ENCODE results near the gene MYL5.

- RRBS = no CpG with 5 or more reads among the region's 14 CpGs
Measured at GRCh38 chr4:242097-242723, 63.1 kb downstream of the ZNF732 start.

GRCh38 chr4:442067-442935 lies 56.7 kb downstream of the ZNF721 start:
- RRBS = no CpG with 5 or more reads among the region's 8 CpGs

- RRBS = no CpG with 5 or more reads among the region's 40 CpGs
Measured at GRCh38 chr4:674437-674793, at the start of gene MYL5. MYL5 (plus strand) TSS chr4:674542.

DNA sequence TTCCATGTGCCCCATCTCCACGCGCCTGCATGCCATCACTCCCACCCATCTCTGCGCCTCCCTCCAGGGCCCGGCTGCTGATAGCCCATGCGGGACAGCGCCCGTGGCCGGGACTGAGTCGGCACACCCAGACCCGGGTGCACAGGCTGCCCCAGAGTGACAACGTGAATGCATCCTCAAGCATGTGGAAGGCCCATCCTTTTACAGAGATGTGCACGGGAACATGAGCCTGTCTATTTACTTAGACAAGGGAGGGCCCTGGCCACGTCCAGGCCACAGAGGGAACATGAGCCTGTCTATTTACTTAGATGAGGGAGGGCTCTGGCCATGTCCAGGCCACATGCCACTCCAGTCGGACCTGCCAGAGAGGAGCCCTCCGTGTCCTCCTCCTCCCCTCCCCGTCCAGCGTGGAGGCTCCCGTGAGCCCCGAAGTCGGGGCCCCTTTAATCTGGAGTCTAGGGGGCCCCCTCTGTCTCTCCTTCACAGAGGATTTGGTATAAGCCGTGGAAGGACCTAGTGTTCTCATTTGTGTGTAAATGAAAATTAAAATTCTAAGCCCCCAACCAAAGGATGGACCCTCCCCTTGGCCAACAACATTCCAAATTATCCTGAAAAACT lies 4.3 kb upstream of the SLC49A3 start:
- RRBS = 90% methylated on average over 4 of the region's 21 CpGs

DNA sequence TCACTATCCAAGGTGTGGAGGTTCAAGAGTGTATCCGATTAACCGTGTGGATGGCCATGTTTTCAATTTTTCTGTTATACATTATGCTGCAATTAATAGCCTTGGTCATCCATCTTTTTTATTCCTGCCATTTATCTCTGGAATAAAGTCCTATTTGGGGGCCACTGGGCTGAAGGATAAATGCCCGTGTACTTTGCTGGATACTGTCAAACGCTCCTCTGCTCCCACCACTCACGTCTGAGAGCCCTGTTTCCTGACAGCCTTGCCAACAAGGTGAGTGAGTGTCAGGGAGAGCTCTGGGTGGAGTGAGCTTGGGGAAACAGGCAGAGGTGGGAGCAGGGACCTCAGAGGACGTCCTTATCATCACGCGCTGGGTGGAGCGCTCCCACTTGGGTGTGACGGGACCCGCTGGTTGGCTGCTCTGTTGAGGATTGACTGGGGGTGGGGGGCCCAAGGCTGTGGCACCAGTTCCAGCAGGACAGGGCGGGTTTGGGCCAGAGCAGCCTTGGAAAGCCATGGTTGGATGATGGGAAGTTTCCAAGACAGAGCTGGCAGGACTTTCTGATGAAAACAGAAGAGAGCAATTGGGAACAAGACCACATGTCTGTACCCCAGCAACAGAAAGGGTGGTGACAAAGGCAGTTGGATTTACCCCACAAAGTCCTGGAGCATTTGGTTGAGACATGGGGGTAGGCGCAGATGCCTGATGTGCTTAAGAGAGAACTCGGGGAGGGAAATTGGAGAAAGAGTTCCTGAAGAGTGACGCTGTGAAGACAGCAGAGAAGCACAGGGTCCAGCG lies 3.1 kb upstream of the PCGF3 start:
- RRBS = no CpG with 5 or more reads among the region's 16 CpGs

GRCh38 chr4:723563-724445 lies 18.2 kb downstream of the PCGF3 start:
- RRBS = 93% methylated on average over 4 of the region's 34 CpGs

DNA sequence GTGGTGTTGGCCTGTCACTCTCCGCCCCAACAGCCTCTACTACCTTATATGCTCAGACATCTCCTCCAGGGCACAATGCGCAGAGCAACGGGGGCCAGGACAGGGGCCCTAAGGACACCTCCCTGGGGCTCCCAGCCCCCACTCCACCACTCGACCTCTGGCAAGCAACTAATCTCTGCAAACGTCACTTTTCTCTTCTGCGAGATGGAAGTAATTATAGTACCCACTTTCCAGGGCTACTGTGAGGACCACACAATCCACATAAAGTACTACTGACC lies 5.9 kb downstream of the GAK start:
- RRBS = no CpG with 5 or more reads among the region's 6 CpGs

DNA sequence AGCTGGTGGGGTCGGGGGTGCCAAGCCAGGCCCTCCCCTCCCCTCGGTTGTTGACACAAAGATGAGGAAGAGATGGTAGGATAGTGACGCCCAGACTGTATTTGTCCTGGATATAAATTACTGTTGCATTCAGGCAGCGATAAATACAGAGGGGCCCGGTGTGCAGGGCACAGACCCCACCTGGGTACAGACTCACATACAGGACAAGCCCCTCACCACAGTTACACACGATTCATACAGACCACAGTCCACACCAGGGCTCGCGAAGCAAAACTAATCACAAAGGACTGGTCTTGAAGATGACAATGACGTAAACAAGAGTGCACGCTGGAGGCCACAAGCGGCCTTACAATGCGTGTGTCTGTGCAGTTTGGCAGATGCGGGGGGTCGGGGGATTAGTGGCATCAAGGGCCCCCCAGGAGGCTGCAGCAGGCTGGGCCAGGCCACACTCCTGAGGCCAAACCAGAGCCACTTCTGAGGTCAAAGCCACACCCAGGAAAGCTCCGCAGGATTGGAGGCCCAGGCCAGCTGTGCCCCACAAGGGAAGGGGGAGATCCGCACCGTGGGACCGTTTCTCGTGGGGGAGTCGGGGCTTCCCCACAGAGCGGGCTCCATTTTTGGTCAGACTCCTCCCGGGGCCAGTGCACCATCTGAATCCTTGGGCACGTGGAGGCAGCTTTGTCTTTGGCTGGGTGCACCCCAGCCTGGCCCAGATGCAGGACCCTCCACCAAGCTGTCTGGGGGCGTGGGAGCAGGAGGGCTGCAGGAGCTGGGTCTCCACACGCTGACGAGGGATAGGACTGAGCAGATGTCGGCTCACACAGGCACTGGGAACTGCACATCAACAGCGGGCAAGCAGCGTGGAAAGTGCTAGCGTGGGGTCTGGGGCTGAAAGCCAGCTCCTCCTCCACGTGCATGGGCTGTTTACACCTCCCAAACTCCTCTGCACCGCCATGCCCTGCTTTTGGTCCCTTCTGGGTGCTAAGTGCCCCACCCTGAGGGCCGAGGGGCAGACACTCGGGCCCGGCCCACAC lies 14.2 kb downstream of the DGKQ start:
- RRBS = no CpG with 5 or more reads among the region's 35 CpGs

- RRBS = no CpG with 5 or more reads among the region's 12 CpGs
Measured at GRCh38 chr4:963367-963708, 10.0 kb downstream of the DGKQ start.

DNA sequence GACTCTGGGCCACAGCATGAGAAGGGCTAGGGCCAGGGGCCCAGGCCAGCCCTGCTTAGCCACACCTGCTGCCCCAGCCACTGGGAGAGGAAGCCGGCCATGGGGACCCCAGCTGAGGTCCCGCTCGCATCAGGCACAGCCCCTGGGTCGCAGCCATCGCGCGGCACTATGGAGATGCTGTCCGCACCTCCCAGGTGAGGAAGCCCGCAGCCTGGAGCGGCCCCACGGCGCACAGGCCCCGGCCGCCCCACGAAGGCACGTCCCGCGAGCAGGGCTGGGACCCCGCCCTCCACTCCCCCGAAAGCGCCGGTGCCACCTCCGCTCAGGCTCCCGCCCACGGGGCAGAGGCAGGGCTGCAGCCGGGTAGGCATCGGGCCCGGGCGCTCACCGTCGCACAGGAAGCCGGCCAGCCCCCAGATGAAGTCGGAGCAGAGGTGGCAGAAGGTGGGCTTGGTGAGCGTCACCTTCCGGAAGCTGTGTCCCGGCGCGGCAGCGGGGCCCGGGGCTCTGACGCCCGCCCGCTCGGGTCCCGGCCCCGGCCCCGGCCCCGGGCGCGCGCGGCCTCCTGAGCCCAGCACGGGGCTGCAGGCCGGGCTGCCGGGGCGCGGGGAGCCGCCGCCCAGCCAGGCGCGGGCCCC lies 426 bp downstream of the DGKQ start:
- RRBS = 1% methylated on average over 32 of the region's 61 CpGs

DNA sequence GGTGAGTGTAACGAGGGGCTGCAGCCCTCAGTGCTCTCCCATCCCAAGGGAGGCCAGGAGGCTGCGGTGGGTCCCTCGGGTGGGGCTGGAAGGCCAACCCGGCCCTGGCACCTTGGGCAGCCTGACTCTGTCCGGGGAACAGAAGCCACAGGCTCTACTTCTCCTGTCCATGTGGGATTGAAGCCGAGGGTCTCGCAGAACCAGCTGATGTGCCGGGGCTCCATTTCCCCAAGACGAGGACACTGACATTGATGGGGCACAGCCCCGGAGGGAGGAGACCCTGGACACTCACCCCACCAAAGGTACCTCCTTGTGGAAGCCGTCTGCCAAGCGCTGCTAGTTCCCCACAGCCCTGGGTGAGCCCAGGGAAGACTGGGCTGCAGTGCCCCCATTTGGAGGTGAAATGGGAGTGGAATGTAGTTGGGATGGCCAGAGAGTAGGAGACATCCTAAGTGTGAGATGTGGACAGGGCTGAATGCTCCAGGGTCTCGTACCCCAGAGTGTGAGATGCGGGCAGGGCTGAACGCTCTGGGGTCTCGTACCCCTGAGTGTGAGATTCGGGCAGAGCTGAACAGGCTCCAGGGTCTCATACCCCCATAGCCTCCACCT lies 2.3 kb upstream of the SLC26A1 start:
- RRBS = 89% methylated on average over 6 of the region's 17 CpGs

DNA sequence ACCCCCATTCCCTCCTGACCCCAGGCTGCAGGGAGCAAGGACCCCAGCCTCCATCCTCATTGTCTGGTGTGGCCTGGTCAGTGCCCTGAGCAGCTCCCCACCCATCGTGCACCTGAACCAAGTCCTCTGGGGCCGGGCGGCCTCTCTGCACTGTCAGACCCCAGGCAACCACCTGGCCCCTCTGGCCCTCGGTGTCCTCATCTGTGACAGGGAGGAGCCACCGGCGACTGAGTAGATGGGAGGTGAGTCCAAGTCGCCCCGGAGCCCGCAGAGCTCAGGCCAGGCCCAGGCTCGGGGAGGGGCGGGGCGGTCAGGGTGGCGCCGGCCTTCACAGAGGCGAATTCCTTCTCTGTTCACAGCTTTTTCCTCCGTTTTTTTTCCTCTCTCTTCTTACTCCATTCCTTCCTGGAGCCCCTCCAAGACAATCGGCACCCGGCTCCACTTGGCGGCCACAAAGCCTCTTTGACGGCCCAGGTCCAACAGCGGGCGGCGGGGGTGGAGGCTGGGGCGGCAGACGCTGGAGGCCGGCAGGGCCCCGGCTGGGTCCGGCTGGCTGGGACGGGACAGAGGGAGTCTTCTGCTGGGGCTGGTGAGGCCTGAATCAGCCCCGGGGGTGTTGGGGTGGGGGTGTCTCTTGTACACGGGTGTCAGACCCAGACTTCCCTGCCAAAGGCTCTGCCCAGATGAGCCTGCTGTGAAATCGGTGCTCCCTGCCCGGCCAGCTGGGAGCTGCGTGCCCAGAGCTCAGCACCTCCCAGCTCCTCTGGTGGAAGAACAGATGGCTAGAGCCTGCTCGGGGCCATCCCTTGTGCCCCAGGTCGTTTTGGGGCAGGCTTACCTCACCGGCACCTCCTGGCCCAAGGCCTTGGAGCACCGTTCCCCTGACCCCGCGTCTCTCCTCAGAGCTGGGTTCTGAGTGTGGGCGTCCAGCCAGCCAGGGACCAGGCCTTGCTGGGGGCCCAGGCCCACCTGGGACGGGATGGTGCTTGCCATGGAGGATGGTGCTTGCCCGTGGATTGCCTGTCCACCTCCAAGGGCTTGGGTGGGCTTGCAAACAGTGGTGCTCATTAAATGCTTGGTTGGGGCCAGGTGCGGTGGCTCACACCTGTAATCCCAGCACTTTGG lies 22.6 kb downstream of the FGFRL1 start:
- RRBS = 14% methylated on average over 20 of the region's 44 CpGs

DNA sequence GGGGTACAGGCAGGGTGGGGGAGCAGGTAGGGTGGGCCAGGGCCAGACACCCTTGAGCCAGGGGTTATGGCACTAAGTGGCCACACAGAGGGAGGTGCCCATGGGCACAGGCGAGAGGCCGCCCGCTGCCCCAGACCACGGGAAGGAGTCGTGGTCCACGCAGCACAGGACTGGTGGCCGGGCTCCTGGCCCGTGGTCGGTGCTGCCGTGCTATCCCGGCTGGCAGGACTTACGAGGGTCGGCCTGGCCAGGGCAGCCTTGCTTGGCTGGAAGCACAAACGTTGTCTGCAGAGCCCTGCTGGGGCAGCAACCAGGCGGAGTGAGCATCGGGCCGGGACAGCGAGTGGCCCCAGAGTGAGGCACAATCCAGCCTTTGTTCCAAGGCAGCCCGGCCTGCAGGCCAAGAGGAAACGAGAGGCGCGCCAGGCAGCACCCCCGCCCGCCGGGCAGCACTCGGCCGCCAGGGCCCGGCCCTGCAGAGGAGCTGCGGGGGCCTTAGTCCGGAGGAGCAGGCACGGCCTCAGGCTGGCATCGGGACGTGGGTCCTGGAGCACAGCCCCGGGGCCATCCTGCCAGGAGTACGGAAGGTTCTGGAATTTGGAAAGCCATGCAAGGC lies 24.0 kb downstream of the FGFRL1 start:
- RRBS = 42% methylated on average over 18 of the region's 35 CpGs

DNA sequence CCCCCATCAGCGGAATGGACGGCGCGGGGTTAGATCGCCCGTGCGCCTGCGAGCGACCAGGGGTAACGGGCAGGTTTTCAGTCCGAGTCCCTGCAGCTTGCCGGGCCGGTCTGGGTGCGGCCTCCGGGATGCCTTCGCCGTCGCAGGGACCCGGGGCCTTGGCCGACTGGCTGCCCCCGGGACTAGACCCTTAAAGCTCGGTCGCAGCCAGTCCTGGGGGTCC lies 240 bp downstream of the SPON2 start:
- RRBS = 10% methylated on average over 3 of the region's 23 CpGs

- RRBS = no CpG with 5 or more reads among the region's 3 CpGs
Measured at GRCh38 chr4:1184292-1184710, 11.9 kb upstream of the SPON2 start.

DNA sequence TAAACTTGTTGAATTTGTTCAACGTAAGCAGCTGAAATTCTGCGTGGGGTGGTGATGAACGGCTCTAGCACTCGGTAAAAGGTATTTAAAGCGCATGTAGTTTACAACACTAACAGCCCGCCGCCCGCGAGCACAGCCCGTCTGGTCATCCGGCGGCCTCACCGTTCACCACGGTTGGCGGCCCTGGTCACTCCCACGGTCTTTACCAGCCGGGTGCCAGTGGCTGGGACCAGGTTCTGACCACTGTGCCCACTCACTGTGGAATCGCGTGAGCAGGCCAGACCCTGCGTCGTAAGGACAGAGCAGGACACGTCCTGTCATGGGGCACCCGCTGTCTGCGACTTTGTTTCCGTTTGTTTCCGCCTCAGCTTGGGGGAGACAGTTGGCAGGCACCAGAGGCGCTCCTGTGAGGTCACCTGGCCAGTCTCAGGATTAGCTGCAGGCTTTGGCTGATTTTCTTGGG lies 36.7 kb upstream of the SPON2 start:
- RRBS = 84% methylated on average over 7 of the region's 27 CpGs

DNA sequence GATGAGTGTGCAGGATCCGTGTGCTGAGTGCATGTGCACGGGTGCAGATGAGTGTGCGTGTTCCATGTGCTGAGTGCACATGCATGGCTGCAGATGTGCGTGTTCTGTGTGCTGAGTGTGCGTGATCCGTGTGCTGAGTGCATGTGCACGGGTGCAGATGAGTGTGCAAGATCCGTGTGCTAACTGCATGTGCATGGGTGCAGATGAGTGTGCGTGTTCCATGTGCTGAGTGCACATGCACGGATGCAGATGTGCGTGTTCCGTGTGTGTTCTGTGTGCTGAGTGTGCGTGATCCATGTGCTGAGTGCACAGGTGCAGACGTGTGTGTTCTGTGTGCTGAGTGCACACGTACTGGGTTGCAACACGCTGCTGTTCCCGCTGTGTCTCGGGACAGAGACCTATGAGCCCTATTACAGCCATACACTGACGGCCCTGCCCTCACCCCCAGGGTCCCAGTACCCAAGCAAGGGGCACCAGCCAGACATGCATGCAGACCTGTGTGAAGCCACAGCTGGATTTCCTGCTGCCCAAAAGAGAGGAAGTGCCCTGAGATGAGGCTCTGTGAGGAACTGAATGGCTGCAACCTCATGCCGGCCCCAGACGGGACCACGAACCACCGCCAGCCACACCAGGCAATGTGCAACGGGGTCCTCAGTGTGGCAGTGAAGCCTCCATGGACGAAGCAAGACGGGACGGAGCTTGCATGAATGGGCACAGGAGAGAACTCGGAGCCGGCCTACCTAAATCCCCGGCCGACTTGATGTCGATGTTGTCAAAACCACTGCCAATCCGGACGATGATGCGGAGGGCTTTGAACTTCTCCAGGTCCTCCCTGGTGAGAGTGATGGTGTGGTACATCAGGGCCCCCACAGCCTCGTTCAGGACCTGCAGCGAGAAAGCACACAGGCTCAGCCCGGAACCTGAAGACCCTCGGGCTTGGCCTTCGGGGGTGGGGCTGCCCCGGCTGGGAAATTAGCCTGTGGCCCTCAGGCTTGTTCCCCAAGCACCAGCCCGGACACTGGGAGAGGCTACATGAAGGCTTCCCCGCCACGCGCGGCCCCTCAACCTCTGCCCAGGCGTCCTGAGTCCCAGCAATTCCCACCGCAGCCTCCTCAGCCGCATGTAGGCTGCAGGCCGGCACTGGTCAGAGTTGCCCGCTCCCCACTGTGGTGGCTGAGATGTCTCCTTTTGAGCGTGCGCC lies 21.1 kb downstream of the CTBP1 start:
- RRBS = 94% methylated on average over 5 of the region's 53 CpGs

GRCh38 chr4:1324009-1324765 lies 22.8 kb upstream of the UVSSA start:
- RRBS = no CpG with 5 or more reads among the region's 8 CpGs

DNA sequence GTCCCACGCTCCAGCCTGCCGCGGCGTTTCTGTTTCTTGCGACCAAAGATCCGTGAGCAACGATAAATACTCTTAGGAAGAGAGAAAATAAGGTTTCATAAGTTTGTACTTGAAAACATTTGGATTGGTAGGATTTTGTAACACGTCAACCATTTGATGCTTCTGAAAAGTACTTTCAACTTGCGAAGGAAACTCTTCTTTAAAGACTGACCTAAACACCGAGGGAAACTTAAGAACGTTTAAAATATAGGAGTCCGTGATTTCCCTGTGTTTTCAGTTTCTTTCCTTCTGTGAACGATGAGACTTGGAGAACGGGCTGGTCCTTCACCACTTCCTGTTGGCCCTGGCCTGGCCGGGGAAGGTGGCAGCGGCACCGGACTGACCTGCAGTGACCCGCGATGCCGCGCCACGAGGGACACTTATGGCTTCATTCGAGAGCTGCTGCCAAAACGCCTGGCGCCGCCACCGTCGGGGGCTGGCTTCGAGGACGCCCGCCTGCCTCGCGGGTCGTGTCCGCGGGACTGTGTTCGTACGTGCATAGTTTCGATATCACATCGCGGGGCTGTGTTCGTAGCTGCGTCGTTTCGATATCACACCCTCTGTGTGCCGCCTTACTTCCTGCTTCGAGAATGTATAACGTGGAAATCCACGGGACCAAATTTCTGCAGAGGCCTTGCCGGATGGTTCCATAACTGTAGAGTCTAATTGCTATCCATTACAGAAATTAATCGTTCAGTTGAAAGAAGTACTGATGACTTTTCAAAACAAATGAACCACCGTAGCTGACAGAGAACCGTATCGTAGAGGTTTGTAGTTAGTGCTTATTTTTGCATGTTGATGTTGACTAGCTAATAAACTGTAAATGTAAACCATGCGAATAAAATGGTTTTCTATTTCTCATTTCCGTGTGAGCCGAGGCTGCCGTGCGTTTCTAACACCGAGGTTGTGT lies 7.5 kb upstream of the UVSSA start:
- RRBS = no CpG with 5 or more reads among the region's 60 CpGs

DNA sequence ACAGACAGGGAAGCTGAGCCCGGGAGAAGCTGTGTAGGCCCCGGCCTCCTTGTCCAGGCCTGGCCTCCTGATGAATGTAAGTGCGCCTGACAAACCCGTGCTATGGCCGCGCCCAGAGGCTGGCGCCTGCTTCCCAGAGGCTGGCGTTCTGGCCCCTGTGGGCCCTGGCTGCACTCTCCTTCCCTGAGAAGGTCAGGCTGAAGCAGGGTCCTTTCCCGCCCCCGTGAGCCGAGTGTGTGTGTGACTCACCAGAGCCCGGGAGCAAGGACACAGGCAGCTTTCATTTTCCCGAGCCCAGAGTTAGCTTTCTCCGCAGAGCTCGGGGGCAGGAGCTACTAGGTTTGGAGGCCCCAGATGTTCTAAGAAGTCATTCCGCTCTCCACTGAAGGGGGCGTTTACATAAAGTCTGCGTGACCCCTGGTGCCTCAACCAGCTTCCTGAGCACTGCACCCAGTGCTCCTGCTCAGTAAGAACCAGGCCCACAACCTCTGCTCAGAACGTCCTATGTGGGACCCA lies 13.5 kb downstream of the UVSSA start:
- RRBS = no CpG with 5 or more reads among the region's 19 CpGs

Data from AG09319 (cell line).